HTERT-HM (cell line): ENCODE measurements around a stretch of chr18.

DNA sequence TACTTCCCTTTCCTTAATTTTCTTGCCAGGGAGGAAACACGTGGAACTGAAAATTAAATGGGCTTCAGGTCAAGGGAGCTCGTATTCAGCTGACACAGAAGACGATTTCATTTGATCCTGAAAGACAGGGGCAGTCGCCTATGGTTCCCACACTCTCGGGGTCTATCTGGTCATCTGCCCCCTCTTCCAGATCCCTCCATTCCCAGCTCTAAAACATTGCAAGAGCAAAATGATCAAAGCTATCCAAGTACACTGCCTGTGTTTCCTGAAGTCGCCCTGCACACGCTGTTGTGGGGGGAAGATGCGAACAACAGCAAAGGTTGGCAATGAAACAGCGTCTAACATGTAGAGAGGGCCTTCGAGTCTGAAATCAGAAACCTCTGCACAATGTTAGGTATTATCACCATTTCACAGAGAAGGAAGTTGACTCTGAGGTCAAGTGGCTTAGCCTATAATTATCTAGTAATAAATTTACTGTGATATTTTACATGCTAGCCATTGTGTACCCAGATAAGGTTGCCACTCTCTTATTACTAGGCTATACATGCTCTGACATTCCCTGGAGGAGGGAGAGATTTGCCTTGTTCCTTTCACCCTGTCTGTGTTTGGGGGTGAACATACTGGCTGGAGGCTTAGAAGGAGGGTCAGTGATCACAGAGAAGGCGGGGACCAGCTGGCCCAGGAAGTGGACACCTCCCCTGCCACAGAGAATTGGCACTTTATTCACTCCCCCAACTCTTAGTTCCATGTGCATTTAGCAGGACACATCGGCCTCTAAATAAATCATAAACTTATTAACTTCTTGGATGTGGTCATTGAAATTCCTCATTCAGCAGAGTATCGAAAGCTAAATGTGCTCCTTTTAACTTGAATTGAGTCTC, 36.9 kb downstream of the KCTD1 start:
- RRBS, result no CpG with 5 or more reads among the region's 13 CpGs

DNA sequence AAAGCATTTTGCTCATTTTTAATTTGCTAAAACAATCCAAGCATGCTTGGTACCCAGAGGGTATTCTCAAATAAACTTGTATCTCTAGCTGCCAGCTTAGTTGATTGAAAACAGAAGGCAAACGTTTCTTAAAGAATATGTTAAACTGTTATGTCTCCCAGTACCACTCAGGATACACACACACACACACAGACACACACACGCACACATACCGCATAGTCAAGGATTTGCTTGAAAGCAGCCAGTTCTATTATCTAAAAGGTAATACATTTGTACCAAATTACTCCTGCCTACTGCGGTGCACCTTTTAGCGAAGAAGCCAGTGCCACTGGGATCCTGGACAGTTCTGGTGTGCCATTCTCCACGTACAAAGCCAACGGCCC, 106.9 kb upstream of the KCTD1 start:
- RRBS, result no CpG with 5 or more reads among the region's 7 CpGs

GRCh38 chr18:26757408-26757835, 108.1 kb downstream of the AQP4 start:
- RRBS, result no CpG with 5 or more reads among the region's 4 CpGs

- RRBS, result no CpG with 5 or more reads among the region's 6 CpGs
These were observed 186.9 kb downstream of the CDH2 start for GRCh38 chr18:27989991-27990429.

DNA sequence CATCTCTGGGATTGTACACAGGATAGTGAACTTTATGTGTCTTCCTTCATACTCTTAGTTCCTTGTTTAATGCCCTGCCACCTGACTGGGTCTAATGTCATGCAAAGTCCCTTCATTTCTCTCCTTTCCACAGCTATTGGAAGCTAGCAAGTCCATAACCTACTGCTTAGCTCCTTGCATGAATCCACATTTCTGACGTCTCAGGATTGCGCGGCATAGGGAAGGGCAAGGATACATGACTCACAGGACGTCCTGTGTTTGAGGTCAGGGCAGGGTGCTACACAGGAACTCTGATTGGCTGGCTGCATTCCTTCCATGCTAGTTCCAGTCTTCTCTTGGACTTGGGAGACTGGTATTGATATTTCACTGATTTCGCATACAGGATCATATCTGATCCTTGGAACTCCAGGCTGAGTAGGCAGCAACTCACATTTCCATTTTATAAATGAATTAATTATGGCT, 137.9 kb downstream of the CDH2 start:
- RRBS, result no CpG with 5 or more reads among the region's 5 CpGs

- RRBS, result no CpG with 5 or more reads among the region's 1 CpG
These were observed 8.3 kb downstream of the CDH2 start for GRCh38 chr18:28168730-28168929.

- RRBS, result 2% methylated on average over 12 of the region's 57 CpGs
These were observed 1.7 kb downstream of the CDH2 start for GRCh38 chr18:28174922-28175982.

- RRBS, result no CpG with 5 or more reads among the region's 18 CpGs
These were observed 245.4 kb upstream of the CDH2 start for GRCh38 chr18:28422280-28422785.

DNA sequence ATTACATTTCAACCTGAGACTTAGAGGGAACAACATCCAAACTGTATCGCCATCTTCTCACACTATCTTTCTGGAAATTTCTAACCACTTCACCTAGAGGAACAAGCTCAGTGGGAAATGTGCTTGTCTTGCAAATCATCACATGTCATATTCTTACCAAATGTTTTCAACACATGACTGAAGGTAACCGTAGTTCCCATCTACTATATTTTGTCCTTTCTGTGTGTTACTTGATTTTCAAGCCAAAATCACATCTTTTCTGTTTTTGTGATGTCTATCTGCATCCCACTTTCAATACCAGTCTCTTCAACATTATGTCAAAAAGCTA, 66.5 kb upstream of the DSC1 start:
- RRBS, result no CpG with 5 or more reads among the region's 2 CpGs

GRCh38 chr18:31232940-31233647, 70.4 kb upstream of the DSC1 start:
- RRBS, result no CpG with 5 or more reads among the region's 6 CpGs

DNA sequence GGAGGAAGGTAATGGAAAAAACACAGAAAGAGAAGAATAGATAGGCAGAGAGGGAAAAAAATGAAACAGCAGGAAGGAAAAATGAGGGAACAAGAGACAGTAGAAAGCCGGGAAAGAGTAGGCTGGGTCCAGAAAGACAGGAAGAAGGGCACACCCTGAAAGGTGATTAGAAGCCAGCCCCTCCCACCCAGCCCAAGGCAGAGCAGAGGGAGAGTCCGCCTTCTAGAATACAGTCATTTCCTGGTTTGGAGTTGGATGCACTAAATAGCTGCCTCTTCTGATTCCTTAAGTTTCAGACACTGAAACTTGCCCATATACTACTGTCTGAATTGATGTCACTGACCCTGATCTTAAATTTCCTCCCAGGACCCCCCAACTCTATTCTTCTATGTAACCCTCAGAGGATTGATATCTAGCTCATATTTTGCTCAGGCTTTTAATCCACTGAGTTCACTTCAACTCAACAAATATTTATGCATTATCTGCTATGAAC, 17.9 kb upstream of the DSG3 start:
- RRBS, result no CpG with 5 or more reads among the region's 2 CpGs

- RRBS, result no CpG with 5 or more reads among the region's 7 CpGs
These were observed 904 bp downstream of the DSG2 start for GRCh38 chr18:31498909-31499252.

- RRBS, result no CpG with 5 or more reads among the region's 2 CpGs
These were observed 10.2 kb upstream of the TTR start for GRCh38 chr18:31581399-31581936.

GRCh38 chr18:31658771-31659420, 25.5 kb downstream of the B4GALT6 start:
- RRBS, result no CpG with 5 or more reads among the region's 6 CpGs

DNA sequence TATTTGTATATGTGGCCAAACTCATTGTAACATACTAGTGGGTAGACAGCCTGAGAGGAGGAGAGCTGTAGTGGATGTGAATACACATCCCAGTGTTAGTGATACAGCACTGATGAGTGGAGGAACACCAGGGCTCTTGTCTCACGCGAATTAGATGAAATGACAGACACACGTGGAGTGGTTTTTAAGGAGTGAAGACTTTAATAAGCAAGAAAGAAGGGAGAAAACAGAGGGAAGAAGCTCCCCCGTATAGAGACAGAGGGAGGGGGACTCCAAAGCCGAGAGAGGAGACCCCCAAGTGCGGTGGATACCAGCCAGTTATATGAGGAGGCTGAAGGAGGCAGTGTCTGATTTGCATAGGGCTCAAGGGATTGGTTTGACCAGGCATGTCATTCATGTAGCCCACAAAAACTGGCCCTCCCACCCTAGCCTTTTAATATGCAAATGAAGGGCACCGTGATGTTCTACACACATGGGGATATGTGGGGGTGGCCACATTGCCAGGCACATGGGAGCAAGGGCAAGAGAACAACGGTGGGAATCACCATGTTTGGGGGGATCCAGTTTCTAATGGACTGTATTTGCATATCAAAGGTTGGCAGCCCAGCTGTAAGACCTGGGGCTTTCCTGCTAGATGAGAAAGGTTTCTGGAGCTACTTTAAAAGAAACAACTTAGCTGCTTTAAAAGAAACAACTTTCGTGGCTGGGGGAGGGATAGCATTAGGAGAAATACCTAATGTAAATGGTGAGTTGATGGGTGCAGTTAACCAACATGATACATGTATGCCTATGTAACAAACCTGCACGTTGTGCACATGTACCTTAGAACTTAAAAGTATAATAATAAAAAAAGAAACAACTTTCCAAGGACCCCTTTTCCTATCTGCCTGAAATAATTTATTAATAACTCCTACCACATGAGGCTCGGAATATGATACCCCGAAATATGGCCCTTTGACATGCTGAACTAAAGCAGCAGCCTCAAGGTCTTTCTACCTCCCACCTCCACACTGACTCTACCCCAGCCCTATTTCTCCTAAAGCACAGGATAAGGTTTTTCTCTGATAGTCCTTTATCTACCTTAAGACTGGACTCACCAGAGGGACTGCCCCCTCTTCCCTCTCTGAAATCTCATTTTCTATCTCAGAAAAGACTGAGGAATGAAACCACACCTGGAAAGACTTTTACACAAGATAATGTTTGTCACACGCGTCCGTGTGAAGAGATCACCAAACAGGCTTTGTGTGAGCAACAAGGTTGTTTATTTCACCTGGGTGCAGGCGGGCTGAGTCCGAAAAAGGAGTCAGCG, 65.2 kb upstream of the SLC25A52 start:
- RRBS, result no CpG with 5 or more reads among the region's 18 CpGs

DNA sequence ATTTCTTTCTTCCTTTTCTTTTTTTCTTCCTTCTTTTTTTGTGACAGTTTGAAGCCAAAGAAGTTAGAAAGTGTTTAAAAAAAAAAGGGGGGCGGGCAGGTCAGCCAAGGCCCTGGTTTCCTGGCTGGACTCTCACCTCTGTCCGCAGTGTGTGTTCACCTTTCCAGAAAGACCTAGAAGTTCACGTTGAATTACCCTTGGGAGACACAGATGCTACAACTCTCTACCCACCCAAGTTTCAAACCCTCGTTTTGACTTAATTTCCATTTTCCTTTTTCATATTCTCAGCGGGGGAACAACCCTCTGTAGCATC, 19.9 kb downstream of the MEP1B start:
- RRBS, result no CpG with 5 or more reads among the region's 5 CpGs

GRCh38 chr18:32323931-32324663, 134.3 kb downstream of the MEP1B start:
- RRBS, result no CpG with 5 or more reads among the region's 10 CpGs

DNA sequence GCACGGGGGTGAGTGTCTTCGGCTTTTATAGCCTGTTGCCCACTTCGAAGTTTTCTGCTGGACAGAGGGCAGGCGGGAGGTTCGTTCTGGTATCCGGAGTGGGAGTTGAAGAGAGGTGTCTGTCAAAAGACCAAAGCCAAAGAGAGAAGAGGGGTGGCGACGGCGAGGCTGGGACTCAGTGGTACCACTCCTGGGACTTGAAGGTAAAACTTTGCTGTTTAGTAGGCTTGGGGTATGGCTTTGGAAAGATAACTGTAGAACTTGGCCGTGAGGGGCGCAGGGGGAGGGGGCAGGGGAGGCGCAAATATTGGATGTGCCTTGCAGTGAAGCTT, 215.7 kb upstream of the DTNA start:
- RRBS, result no CpG with 5 or more reads among the region's 12 CpGs

DNA sequence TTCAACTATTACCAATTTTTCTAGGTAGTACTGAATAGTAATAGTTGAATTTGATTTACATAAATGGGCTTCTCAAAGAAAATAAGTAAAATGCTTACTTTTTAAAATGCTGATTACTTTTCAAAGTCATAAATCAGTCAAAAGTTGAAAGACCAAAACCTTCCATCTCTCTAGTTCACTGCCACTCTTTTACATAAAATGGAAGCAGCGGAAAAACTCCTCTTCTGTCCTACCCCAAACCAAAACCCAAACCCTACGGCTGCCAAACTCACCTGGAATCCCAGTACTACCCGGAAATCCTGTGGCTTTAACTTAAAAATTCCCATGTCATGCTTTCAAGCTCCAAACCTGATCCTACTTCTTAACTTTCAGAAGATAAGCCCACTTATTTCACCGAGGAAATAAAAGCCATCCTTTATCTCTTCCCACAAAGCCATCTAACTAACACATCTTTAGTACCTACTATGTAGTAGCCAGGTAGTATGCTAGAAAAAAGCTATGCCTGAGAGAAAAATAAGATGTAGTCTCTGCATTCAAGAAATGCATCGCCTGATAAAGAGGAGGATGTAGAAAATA, 81.1 kb upstream of the MAPRE2 start:
- RRBS, result no CpG with 5 or more reads among the region's 5 CpGs